Mesangial cell (primary cell): ENCODE data around the gene PKDCC.

- RAMPAGE, long total RNA, result no peak
These were observed 294.4 kb upstream of the SLC8A1 start for GRCh38 chr2:40746155-40746759.

GRCh38 chr2:40957481-40958105, 505.7 kb upstream of the SLC8A1 start:
- RAMPAGE, long total RNA, result no peak

GRCh38 chr2:41859835-41860760, 187.7 kb upstream of the PKDCC start:
- RAMPAGE, long total RNA, result no peak

GRCh38 chr2:41907615-41907840, 140.3 kb upstream of the PKDCC start:
- RAMPAGE, long total RNA, result no peak

- RAMPAGE, long total RNA, result no peak
These were observed 133.7 kb upstream of the PKDCC start for GRCh38 chr2:41914084-41914617.

- RAMPAGE, long total RNA, result no peak
These were observed 2.1 kb upstream of the PKDCC start for GRCh38 chr2:42045791-42046067.

DNA sequence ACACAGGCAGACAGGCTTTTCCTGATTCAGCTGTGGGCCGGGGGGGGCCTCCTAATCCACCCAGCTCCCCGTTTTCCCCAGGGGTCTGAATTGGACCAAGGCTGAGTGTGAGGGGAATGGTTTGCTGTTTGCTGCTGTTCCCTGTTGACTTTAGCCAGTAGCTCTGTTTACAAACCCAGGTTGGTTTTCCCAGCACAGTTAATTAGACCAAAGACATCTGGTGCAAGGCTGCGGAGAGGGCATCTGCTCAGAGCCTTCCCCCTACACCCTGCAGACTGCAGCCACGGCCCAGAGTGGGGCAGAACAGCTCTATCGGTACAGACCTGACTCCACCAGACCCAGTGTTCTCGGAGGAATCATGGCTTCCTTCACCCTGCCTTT, 1.8 kb upstream of the PKDCC start:
- RAMPAGE, long total RNA, result no peak

DNA sequence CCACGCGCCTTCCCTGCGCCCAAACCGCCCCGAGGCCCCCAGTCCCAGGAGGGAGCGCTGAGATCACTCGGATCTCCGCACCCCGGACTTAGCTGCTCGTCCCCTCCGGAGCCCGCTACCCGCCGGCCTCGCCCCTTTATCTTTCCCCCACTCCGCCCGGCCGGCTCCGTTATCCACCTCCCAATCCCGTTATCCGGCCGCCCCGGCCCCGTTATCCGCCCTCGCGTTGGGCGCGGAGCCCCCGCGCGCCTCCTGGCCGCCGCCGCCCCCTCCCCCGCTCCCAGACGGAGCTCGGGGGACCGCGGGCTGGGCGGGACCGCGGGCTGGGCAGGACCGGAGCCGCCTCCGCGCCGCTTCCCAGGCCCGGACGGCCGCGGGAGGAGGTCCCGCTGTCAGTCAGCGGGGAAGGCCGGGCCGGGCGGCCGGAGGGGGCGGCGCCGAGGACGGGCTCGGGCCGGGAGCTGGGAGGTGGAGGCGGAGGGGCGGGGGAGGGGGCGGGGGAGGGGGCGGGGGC, 310 bp upstream of the PKDCC start:
- RAMPAGE, long total RNA, result no peak

- RAMPAGE, long total RNA, result no peak
These were observed at the start of gene PKDCC for GRCh38 chr2:42047968-42048300. TSS of gene PKDCC (plus strand) at chr2:42048021.

DNA sequence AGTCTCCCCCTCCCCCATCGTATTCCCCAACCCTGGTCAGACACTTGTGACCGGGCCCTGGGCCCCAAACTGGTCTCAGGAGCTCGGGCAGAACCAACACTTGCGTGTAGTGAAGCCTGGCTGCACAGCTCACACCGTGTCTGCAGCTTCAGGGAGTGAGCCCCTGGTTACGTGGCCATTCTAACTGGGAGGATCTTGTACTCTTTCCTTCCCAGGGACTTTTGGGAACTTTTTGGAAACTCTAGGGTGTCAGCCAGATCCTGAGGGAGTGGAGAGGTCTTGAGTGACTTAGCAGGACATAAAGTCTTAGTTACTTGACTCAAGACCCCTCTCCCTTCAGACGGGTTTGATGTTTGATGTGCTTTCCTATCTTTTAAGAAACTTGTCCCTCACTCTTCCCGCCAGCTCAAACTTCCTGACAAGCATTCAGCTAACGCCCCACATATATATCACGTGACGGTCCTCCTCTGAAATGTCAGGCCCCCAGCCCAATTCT, 2.3 kb downstream of the PKDCC start:
- RAMPAGE, long total RNA, result no peak

GRCh38 chr2:42055558-42056391, 8.0 kb downstream of the PKDCC start:
- RAMPAGE, long total RNA, result no peak

GRCh38 chr2:42142779-42143419, 26.3 kb upstream of the EML4 start:
- RAMPAGE, long total RNA, result no peak

DNA sequence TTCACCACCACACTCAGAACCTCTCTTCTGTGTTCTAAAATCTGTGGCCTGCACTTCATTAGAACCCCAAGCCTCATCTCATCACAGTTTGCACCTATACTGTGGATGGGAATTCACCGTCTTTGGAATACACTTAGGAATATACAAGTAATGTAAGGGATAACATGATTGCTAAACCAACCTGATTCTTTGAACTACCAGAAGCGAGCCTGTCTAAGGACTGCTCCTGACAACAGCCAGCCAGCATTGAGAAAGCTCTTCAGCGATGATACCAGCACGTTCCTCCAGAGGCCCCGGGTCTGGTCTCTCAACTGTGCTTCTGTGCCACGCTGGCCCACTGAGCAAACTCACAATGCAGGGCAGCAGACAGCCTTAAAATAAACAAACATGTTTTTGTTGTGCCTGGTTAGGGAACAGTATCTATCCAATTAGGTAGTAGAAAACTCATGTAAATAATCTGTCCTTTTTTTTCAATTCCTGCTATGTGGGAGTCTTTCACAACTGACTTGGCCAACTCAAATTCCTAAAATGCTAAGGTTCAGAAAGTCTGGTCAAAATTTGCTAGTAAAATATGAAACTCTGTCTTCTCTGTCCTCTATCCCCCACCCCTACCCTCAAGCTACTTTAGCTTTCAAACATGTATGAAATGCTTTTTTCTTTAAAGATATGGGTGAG, 21.5 kb upstream of the EML4 start:
- RAMPAGE, long total RNA, result no peak

GRCh38 chr2:42340367-42341191, 20.4 kb downstream of the COX7A2L start:
- RAMPAGE, long total RNA, result no peak

- RAMPAGE, long total RNA, result no peak
These were observed 935 bp upstream of the COX7A2L start for GRCh38 chr2:42361903-42362401.

GRCh38 chr2:42494402-42495501, 970 bp upstream of the KCNG3 start:
- RAMPAGE, long total RNA, result no peak

DNA sequence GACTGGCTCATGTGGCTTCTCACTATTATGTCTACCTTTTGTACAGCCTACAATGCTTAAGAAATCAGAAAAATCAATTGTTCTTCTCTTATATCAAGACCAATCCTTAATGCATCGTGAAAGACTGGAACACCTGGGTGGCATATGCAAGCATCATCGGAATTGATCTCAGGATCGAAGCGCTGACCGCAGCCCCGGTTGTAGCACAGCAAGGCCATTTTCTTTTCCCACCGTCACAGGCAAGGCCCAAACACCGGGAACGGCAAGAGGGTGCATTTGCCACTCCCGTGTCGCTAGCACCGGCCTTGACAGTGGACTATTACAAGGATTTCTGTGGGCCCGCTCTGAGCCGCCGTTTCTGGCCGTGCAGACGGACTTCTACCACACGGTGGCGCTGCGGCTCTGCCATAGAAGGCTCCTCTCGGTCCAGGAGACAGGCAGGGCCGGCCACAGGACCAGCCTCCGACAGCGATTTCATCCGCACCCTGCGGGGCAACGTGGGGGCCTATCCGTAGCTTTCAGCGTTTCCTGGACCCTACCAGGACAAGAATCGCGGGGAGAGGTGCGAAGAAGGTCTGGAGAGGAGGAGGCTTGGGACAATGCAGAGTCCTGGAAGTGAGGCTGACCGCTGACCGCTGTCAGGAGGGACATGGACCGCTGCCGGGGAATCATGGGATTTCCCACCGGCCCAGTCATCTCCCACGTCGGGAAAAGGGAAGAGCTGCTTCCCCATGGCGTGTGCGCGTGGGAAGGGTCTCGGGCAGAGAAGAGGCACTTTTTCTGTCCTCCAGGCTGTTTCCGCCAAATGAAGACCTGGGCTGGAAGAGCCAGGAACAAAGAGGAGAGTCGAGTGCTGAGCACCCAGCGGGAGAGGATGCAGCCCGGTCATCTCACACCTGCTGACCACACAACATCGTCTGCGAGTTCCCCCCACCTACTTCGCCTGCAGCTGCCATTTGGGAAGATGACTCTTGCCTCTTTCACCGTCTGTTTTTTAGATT, 35.3 kb upstream of the HAAO start:
- RAMPAGE, long total RNA, result no peak

DNA sequence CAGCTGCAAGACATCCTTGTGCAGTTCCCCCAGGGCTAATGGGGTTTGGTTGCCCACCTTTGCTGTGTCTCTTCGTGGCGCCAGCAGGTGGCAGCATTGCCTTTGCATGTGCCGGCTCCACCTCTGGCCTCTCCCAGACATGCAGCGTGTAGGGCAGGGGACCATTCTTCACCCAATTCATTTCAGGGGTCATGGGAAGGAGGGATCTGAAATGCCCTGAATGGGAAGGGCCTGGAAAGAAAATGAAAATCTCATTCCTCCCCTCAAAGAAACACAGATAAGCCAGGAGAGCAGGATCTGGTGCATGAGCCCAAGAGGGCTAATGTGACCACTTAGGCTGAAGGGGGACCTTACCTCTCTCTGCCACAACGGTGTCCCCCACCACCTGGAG, 36.6 kb upstream of the HAAO start:
- RAMPAGE, long total RNA, result no peak

DNA sequence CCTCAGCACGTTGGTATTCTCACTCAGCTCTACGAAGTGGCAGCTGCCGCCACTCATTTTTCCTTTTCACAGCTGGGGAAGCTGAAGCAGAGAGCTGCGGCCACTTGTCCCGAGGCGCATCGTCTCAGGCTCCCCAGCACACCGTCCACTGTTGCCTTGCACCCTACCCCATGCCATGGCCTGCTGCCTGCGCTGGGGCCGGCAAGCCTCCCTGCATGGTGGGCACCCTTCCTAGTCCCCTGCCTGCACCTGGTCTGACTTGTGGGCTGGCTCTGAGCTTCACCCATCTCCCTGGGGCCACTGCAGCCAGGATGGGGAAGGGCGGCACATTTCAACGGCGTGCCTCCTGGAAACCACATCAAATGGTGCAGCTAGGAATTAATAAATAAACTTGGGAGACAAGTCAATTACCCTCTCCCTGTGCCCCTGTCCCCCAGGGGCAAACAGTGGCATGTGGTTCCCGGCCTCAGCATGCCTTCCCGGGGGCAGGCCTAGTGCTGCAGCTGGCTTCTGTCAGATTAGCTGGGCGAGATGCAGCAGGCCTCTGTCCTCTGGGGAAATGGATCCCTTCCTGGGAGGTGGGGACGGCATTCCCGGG, 64.7 kb upstream of the HAAO start:
- RAMPAGE, long total RNA, result no peak

GRCh38 chr2:42863949-42864305, 71.5 kb upstream of the HAAO start:
- RAMPAGE, long total RNA, result no peak